Neutrophil (primary cell): ENCODE measurements around the gene DLX2.

- PRO-cap = no peak
These were observed 15.0 kb downstream of the UBR3 start for GRCh38 chr2:169842278-169842593.

DNA sequence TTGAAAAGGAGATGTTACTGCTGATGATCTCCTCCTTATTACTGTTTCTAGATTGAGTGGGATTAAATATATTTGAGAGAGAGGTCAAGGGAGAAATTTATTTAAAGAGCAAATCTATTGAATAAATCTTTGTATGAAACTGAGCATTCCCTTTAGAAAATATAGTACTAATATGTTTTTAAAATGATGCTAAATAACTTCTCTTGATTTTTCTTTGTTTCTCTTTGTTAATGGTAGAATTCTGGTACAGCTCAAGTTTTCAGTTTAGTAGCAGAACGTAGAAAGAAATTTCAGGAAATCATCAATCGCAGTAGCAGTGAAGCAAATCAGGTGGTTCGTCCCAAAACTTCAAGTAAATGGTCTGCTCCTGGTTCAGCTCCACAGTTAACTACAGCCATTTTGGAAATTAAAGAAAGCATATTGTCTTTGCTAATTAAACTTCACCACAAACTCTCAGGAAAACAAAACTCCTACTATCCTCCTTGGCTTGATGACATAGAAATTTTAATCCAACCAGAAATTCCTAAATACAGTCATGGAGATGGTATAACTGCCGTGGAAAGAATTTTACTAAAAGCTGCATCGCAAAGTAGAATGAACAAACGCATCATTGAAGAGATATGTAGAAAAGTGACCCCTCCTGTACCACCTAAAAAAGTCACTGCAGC is 122.2 kb downstream of the UBR3 start:
- PRO-cap = no peak

DNA sequence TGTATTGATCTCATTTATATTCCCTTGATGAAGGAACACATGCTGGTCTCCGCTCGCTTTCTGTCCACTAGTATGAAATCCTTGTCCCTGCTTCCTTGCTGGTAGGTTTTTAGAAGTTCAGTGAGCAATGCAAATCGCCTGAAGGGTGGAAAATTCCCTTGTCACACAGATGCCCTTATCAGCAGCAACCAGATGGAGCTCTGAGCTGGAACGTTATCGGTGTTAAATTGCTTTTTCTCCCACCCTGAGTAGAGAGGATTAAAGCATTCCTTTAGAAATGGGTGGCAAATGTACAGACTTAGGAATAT is 164.1 kb upstream of the MYO3B start:
- PRO-cap = no peak

DNA sequence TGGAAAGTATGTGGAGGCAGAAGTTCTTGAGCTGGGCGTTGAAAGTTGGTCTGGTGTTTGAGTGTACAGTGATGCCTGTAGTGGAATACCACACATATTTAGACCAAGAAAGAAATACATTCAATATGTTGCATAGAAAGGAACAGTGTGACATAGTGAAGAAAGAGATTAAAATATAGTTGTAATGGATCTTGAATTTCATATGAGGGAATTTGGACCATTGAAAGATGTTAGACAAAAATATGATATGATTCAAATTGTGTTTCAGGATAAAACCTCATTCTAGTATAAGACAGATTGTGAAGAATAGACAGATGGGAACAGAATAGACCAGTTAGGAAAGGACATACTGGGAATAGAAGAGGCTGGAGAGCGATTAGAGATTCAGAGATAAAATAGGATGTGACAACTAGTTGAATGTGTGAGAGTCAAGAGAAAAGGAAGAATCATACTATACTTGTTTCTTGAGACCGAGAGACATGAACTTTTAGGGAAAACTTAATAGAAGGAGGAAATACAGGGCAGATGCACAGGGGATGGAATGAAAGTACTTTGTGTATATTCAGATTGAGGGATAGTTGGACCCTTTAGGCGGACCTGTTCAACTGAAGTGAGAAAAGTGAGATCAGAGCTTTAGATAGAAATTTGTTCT is 115.0 kb upstream of the MYO3B start:
- PRO-cap = no peak

- PRO-cap = no peak
These were observed 2.0 kb downstream of the MYO3B start for GRCh38 chr2:170179811-170180542.

DNA sequence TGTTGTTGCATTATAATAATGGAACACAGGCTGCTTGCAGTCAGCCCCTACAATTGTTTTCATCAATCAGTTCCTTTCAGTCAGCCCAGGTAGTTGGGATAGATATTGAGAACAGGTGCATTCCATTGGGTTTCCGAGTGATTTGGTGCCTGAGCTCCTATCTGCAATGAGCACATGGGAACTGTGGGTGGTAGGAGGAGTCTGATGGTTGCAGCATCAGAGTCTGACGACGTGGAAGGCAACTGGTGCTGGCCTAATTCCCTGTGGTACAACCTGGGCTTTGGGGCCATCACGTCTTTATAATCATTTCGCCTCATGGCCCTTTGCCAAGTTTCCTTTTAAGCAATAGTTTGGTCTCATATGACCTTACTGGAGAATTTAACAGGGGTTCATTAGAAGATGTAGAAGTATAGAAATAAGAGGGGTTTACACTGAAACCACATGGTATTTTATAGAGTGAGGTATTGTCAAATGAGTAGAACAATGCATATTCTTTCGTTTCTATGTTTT is 252.4 kb upstream of the SP5 start:
- PRO-cap = no peak

- PRO-cap = no peak
These were observed 1.6 kb downstream of the SP5 start for GRCh38 chr2:170716623-170717176.

GRCh38 chr2:170947991-170948248 is 18.9 kb downstream of the GORASP2 start:
- PRO-cap = no peak

GRCh38 chr2:171082684-171083092 is 78.0 kb downstream of the TLK1 start:
- PRO-cap = no peak

DNA sequence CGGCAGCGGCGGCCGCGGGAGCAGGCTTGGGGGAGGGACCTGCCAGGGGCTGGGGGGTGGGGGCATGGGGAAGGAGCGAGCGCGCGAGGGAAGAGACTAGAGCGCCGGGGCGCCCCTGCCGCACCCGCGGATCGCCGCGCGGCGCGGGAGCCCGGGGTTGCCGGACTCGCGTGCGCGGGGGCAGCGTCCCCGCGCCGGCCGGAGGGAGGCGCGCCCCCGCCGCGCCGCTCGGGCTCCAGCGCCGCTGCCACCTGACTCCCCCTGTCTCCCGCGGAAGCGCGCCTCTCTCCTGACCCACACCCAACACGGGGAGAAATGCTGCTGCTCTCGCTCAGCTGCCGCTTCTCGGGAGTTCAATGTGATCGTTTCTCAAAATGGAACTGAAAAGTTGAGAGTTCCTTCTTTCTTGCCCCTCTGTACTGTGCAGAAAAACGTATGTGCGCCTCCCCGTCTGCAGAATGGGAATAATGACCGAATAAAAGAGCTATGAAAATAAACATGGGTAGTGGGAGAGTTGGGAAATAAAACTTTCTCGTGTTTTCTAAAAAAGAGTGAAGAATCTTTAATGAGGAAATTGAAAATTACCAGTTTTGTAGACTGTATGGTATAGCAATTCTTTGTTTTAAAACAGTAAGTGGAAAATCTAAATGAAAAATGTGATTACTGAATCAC is 429 bp upstream of the TLK1 start:
- PRO-cap = bidirectional peak, plus-strand start at position 71 of the sequence, minus-strand start outside the sequence

DNA sequence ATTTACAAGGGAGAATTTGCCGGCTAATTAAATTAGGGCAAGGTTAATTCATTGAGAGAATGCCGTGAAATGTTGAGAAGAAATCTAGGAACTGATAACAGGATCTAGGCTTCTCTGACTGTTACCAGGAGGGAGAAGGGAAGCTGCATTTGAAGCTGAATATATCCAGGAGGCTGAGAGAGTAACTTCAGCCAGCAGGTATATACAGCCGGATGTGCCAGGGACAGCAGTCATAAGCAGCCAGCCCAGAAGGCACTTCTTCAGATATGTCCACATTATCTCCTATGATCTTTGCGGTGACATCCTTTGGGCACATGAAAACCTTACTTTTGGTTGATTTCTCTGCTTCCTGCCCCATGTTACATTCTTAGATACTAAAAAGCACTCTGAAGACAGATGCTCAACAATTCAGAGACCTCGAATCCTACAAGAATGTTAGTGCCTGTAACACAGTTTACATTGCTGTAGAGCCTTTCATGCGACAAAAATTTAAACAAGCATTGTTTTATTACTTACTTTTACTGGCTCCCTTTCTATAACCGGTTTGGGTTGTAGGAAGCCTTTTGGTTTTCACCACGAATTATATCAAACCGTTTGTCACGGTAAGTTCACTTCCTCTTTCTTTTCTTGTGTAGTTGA is 50.2 kb upstream of the TLK1 start:
- PRO-cap = no peak

DNA sequence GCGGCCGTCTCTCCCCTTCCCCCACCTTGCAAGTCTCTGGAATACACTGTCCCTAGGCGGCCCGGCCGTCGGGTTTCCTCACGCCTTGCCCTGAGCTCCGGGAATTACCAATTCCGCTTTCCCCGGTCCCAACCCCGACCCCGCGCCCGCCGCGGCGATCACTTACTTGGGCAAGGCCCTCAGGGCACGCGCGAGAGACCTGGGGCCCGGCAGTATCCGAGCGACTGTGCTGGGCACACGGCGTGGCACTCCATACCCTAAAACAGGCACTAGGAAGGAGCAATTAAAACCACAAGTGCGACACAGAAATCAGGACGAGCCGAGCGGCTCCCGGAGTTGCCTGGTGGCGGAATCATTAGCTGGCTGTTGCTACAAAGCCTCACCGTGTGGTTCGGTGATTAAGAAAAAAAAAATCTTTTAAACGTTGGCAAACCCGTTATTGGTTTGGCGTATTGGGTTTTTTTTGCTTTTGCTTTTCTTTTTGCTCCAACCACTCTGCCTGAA is 2.1 kb upstream of the DLX1 start:
- PRO-cap = no peak

GRCh38 chr2:172102084-172103423 is at the start of gene DLX2:
Gene DLX2 (minus strand): TSS chr2:172102900.
- PRO-cap = unidirectional peak, minus-strand start at chr2:172102900

DNA sequence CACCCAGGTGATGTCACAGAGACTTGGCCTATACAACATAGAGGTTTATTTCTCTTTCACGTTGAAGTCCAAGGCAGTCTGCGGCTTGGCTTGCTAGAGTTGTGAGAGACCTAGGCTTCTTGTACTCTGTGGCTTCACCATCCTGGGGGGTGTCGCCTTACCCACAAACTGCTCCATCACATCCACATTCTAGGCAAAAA is 121.8 kb upstream of the ITGA6 start:
- PRO-cap = no peak

DNA sequence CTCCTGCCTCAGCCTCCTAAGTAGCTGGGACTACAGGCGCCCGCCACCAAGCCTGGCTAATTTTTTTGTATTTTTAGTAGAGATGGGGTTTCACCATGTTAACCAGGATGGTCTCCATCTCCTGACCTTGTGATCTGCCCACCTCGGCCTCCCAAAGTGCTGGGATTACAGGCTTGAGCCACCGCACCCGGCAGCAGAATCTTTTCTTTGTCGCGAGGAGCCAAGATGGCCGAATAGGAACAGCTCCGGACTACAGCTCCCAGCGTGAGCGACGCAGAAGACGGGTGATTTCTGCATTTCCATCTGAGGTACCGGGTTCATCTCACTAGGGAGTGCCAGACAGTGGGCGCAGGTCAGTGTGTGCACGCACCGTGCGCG is 112.3 kb upstream of the ITGA6 start:
- PRO-cap = no peak

DNA sequence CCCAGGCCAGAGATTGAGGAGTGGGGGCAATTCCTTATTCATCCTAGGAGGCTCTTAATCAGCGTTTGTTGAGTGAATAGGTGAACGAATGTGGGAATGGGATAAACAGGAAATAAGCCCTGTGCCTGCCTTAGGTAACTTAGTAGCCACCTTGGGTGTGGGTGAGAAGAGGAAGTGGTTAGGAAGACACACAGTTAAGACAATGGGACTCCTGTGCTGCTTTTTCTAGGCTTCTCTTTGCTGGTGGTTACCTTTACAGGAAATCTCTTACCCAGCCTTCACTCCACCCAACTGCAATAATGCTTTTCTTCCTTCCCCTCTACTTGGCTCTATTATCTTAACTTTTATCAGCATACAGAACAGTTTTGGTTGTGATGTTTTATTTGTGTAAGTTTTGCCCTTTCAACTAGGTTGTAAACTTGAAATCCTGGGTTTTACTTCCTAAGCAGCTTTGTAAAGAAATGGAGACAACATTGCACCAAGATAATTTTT is 35.8 kb downstream of the ITGA6 start:
- PRO-cap = no peak

DNA sequence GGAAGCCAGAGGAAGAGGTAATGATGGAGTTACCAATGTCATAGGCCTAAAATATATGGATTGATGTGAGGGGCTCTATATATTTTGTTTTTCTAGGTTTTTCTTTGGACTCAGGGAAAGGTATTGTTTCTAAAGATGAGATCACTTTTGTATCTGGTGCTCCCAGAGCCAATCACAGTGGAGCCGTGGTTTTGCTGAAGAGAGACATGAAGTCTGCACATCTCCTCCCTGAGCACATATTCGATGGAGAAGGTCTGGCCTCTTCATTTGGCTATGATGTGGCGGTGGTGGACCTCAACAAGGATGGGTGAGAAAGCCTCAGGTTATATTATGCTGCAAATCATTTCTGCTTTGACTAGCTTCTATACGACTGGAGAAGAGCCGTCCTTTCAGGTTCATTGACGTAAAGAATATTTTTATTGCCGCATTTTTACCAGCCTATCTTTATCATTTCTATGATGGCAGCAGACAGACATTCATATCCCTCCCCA is 46.6 kb downstream of the ITGA6 start:
- PRO-cap = no peak

DNA sequence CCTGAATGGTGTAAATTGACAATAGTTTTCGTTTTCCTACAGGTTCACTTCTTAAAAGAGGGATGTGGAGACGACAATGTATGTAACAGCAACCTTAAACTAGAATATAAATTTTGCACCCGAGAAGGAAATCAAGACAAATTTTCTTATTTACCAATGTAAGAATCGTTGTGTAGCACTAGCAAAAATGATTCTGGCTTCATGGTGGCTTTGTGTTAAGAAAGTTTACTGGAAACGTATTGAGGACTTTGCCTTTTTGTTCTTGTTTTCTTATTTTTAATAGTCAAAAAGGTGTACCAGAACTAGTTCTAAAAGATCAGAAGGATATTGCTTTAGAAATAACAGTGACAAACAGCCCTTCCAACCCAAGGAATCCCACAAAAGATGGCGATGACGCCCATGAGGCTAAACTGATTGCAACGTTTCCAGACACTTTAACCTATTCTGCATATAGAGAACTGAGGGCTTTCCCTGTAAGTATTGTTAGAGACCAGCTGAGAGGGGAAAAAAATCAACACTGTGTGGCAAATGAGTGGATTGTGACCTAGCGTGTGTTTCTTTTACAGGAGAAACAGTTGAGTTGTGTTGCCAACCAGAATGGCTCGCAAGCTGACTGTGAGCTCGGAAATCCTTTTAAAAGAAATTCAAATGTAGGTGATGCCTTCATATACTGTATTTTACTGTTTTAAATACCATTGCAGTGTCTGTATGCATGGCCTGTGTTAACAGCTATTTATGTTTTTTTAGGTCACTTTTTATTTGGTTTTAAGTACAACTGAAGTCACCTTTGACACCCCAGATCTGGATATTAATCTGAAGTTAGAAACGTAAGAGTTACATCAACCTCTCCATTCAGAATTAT is 59.8 kb downstream of the ITGA6 start:
- PRO-cap = no peak

DNA sequence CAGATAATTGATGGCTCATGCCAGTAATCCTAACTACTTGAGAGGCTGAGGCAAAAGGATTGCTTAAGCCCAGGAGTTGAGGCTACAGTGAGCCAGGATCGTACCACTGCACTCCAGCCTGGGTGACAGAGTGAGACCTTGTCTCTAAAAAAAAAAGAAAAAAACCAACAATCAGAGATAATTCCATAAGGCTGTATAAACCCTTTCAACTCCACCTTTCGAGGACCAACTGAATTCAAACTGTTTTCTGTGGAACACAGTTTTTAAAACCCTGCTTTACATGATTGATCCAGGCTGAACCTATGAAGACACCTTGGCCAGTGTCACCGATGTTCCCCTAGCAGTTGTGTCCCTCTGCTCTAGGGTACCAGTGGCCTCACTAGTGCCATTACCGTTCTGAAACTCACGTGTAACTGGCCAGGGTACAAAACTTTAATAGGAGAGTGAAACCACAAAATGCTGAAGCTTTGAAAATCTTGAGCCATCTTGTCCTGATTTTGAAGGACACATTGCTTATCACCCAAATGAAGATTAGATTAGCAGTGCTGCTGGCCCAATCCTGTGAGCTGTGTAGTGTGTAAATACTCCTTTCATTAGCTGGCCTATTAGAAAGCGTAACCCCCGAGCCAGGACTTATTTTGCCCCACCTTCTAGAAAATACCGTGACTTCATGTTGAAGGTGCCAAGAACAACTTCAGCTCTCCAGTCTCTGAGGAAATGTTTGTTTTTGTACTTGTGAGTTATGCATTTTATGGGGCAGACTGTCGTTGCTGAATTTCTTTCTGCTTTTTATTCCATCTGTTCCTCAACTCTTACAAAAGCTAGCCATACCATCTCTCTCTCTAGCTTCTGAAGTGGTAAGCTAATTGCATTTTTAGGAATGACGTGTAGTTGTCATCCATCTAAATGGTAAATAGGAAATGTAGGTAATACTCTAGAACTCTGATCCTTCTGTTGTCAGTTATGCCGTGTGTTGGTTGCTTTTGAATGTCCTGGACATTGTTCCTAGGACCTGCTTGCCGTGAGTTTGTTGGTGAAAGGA is 147.8 kb upstream of the MAP3K20 start:
- PRO-cap = no peak

DNA sequence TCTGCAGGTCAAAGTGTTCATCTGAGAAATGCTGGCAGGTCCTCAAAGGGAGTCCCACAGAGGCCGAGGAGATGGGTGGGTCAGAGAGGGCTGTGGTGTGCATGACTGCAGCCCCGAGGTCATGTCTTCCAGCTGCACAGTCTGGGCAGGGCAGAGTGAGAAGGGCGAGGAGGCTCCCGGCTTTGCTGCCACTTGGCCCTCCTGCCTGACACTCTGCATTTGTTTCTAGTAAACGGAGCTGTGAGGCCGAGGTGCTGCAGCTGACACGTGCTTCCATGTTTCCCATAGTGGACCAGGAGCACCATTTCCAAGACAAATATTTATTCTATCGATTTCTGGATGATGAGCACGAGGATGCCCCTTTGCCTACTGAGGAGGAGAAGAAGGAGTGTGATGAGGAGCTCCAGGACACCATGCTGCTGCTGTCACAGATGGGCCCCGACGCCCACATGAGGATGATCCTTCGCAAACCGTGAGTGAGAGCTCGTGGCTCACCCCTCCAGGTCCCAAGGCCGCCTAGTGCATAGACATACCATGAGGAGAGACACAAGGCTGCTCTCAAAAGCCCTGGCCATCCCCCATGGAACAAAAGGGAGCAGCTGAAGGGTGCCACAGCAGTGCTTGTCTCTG is 108.6 kb upstream of the MAP3K20 start:
- PRO-cap = no peak